H1 (cell line): Measurements from ENCODE around the genes PNMA8A, PTGIR and TMEM160.

DNA sequence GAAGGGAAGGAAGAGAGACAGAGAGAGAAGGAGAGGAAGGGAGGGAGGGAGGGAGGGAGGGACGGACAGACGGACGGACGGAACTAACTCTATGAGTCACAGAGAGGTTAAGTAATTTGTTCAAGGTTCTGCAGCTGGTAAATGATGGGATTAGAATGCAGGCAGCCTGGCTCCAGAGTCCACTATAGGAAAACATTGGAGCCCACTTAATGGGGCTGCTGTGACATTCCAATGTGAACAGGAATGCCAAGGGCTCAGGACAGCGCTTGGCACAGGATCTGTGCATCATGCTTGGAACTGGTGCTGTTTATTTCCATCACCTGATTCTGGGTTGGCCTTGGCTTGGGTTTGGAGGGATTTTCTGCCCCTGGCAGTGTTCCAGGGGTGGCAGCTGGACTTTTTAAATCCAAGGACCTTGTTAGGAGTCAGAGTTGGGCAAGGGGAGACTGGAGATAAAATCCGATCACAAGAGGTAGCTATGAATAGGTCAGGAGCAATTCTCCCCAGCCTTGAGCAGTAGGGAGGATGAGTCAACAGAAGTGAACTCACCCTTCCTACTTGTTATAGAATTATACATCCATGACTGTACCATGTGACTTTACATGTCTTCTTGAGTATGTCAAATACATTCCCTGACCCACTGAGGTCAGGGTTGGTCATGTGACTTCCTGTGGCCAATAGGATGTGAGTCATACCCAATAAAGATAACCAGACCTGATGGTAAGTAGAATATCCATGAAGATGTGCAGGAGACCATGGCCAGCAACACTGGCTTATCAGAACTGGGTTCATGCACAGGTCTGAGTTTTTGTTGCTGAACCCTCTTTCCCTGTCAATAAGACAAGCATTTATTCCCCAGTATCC is 7.8 kb upstream of the HIF3A start:
- RRBS = no CpG with 5 or more reads among the region's 6 CpGs
CAGE:
- cytosol, long polyA plus RNA = no peak
- long polyA plus RNA = no peak
- nucleus, long polyA plus RNA = no peak

DNA sequence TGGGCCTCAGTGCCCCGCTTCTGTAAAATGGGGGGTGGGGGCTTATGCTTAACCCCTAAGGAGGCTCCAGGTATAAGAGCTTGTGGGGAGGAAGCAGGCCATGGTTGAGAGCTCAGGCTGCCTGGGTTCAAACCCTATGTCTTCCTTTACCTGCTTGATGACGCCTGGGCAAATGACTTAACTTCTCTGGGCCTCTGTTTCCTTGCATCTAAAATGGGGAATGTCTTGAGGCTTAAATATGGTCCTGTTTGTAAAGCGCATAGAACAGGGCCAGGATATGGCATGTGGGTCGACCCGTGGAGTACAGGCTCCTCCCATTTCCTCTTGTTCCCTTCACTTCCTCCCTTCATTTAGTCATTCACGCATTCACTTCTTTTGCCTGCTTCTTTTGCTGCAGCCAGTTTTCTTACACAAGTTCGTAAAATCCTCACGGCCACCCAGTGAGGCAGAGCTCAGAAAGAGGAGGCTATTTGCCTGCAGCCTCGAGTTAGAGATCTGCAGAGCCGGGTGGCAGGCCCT is 4.2 kb downstream of the PPP5C start:
- RRBS = no CpG with 5 or more reads among the region's 10 CpGs
CAGE:
- cytosol, long polyA plus RNA = no peak
- long polyA plus RNA = no peak
- nucleus, long polyA plus RNA = no peak

GRCh38 chr19:46373282-46374485 is 26.8 kb downstream of the PPP5C start:
- RRBS = 44% methylated on average over 2 of the region's 23 CpGs
CAGE:
- cytosol, long polyA plus RNA = no peak
- long polyA plus RNA = no peak
- nucleus, long polyA plus RNA = no peak

GRCh38 chr19:46408047-46408700 is 5.2 kb downstream of the CCDC8 start:
- RRBS = no CpG with 5 or more reads among the region's 19 CpGs
CAGE:
- cytosol, long polyA plus RNA = no peak
- long polyA plus RNA = no peak
- nucleus, long polyA plus RNA = no peak

GRCh38 chr19:46470862-46471905 is at the start of gene PNMA8A:
TSS of gene PNMA8A (minus strand) at chr19:46471563.
- RRBS = 1% methylated on average over 21 of the region's 73 CpGs
CAGE:
- cytosol, long polyA plus RNA = no peak
- long polyA plus RNA = start-site peak on the minus strand at chr19:46471435-46471572, 41 and 15 reads in 2 replicates
- nucleus, long polyA plus RNA = no peak

DNA sequence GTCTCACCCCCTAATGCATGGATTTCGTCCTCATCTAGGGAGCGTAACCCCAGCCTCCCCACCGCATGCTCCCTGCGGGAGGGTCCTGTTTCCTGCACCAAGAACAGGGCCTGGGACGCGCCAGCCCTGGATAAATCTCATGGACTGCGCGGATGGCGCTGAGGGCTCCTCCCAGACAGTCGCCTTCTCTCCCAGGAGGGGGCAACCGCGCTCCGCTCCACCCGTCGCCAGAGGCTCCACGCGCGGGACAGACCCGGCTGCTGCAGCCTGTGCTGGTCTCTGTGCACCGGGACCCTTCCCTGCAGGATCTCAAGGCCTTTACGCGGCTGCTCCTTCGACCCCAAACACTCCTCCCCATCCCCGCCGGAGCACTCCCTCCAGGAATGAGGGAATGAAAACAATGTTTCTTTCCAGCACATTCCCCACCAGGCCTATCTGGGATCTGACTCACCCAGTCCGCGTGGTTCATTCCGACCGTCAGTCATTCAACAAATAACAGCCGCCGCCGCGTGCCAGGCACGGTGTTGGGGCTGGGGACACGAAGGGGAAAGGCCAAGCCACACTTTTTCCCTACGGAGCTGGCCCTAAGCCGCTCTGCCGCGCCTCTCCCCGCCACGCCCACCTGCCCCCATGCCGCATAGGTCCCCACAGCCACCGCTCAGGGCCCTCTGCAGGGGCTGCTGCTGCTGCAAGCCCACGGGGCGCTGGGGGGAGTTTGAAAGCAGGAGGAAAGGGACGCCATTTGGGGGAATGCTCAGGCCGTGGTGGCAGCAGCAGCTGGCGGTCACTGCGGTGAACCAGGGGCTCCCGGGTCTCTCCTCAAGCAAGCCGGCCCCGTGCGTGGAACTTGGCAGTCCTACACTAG is 6.0 kb downstream of the PNMA8B start:
- RRBS = 5% methylated on average over 5 of the region's 53 CpGs
CAGE:
- cytosol, long polyA plus RNA = no peak
- long polyA plus RNA = no peak
- nucleus, long polyA plus RNA = no peak

GRCh38 chr19:46520548-46521074 is 24.9 kb upstream of the PNMA8B start:
- RRBS = no CpG with 5 or more reads among the region's 8 CpGs
CAGE:
- cytosol, long polyA plus RNA = no peak
- long polyA plus RNA = no peak
- nucleus, long polyA plus RNA = no peak

DNA sequence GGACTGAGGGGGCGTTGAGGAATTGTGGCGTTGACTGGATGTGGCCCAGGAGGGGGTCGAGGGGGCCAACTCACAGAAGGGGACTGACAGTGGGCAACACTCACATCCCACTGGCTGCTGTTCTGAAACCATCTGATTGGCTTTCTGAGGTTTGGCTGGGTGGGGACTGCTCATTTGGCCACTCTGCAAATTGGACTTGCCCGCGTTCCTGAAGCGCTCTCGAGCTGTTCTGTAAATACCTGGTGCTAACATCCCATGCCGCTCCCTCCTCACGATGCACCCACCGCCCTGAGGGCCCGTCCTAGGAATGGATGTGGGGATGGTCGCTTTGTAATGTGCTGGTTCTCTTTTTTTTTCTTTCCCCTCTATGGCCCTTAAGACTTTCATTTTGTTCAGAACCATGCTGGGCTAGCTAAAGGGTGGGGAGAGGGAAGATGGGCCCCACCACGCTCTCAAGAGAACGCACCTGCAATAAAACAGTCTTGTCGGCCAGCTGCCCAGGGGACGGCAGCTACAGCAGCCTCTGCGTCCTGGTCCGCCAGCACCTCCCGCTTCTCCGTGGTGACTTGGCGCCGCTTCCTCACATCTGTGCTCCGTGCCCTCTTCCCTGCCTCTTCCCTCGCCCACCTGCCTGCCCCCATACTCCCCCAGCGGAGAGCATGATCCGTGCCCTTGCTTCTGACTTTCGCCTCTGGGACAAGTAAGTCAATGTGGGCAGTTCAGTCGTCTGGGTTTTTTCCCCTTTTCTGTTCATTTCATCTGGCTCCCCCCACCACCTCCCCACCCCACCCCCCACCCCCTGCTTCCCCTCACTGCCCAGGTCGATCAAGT is 8.8 kb downstream of the CALM3 start:
- RRBS = no CpG with 5 or more reads among the region's 29 CpGs
CAGE:
- cytosol, long polyA plus RNA = start-site peak on the minus strand centred at position 646 of the sequence, 91 bp wide, 6 reads
- long polyA plus RNA = no peak
- nucleus, long polyA plus RNA = no peak

DNA sequence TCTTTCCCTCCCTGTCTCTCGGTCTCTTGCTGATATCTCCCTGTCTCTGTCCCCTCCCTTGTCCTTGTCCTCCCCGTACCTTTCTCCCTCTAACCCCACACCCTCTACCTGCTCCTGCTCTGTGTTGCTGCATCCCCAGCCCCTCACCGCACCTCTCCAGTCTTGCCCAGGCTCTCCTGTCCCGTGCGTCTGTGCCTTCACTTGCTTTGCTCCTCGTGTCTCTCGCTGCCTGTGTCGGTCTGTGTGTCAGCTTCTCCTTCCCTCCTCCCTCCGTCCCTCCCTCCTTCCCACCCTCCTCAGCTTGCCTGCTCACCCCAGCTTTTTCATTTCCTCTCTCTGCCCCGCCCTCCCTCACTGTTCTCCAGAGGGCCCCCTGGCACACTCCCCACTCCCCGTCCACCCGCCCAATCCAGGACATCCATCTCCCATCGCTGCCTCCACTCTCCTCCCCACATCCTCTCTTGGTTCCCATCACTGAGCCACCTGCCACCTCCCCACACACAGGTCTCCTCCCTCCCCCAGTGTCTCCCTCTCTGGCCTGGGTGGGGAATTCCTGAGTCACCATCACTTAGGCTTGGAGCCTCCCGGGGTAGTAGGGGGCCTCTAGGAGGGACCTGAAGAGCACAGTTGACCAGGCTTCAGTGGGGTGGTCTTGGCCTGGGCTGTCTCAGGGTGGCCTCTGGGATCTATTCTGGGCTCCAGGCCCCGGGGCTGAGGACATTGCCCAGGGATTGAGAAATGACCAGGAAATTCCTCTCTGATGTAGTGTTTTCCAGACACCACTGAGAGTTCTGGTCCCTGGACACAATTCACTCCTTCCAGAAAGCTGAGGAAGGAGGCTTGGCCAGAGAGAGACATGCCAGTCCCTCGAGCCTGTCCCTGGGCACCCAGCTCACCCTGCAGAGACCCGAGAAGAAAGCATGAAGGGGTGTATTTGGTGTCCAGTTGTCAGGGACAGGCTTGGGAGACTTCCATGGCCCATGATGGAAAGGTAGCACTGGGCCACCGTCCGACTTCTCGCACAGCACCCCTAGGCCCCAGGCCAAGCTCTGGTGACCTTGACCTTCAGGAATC is at the start of gene PTGIR:
TSS of gene PTGIR (minus strand) at position 245 of the 1,074 bp plus-strand sequence.
- RRBS = no CpG with 5 or more reads among the region's 20 CpGs
CAGE:
- cytosol, long polyA plus RNA = no peak
- long polyA plus RNA = no peak
- nucleus, long polyA plus RNA = no peak

DNA sequence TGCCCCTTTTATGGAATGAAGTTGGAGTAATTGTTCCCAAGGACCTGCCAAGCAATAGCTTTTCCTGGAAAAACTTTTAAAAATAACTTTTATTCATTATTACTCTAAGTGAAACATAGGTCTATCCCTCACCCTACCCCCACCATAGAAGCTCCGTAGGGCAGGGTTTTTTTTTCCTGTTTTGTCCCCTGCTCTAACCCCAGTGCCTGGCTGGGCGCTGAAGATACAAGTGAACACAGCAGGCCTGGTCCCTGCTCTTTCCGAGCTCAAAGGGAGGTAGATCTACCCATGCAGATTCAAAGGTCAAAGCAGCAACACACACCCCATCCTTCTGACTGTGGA is 8.7 kb upstream of the GNG8 start:
- RRBS = no CpG with 5 or more reads among the region's 3 CpGs
CAGE:
- cytosol, long polyA plus RNA = no peak
- long polyA plus RNA = no peak
- nucleus, long polyA plus RNA = no peak

DNA sequence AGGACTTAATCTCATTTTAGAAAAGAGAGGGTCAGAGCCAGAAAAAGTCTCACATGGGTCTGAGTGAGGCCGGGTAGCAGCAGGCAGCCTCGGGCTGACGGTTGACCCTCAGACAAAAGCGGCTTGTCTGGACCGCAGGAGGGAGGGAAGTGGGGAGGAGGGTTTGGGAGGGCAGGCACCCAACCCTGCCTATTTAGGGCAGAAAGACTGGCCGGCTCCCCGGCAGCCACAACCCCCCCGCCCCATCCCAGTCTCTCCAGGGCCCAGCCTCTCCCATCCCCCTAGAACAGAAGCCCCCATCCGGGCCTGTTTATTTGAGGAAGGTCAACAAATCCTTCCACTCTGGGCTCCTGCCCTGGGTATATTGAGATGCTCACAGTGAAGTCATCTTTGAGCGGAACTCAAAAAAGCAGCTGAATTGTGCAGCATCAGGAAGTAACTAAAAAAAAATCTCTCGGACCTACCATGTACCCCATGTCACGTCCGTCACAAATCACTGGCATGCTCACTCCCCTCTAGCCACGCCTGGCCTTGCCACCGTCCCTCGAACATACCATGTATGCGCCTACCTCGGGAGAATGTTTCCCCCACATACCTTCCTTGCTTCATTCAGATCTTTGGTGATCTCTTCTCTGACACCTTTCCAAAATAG is 6.3 kb downstream of the DACT3 start:
- RRBS = 20% methylated on average over 3 of the region's 18 CpGs
CAGE:
- cytosol, long polyA plus RNA = no peak
- long polyA plus RNA = no peak
- nucleus, long polyA plus RNA = no peak

GRCh38 chr19:46717929-46719127 is 1.4 kb upstream of the PRKD2 start:
- RRBS = no CpG with 5 or more reads among the region's 28 CpGs
CAGE:
- cytosol, long polyA plus RNA = no peak
- long polyA plus RNA = no peak
- nucleus, long polyA plus RNA = no peak

- RRBS = no CpG with 5 or more reads among the region's 23 CpGs
CAGE:
- cytosol, long polyA plus RNA = no peak
- long polyA plus RNA = no peak
- nucleus, long polyA plus RNA = no peak
Measured at GRCh38 chr19:46739063-46739964, 6.5 kb upstream of the FKRP start.

- RRBS = no CpG with 5 or more reads among the region's 25 CpGs
CAGE:
- cytosol, long polyA plus RNA = no peak
- long polyA plus RNA = no peak
- nucleus, long polyA plus RNA = no peak
Measured at GRCh38 chr19:46845904-46846733, 4.5 kb downstream of the AP2S1 start.

DNA sequence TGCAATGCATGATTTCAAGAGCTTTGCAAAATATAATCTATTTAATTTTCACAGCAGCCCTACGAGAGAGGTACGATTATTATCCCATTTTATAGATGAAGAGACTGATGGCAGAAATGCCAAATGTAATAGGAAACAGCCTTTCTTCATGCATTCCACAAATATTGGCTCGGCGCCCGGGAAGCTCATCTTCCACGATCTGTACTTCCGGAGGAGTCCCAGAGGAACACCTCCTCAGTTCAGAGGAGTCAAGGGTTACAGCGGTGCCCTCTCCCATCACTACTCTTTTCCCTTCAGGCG is 1.2 kb upstream of the ARHGAP35 start:
- RRBS = no CpG with 5 or more reads among the region's 9 CpGs
CAGE:
- cytosol, long polyA plus RNA = no peak
- long polyA plus RNA = no peak
- nucleus, long polyA plus RNA = no peak

DNA sequence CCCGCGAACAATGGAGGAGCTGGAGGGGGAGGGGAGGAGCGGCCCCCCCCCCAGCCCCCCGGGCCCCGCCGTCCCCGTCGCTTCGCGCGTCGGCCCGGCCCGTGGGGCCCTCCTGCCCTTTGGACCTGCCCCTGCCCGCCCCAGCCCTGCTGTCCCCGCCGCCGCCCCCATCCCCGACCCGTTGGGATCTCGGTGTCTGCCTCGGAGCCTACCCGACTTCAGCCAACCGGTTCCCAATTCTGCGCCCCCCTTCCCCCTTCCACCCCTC is 439 bp downstream of the ARHGAP35 start:
- RRBS = 2% methylated on average over 13 of the region's 25 CpGs
CAGE:
- cytosol, long polyA plus RNA = no peak
- long polyA plus RNA = no peak
- nucleus, long polyA plus RNA = no peak

- RRBS = no CpG with 5 or more reads among the region's 4 CpGs
CAGE:
- cytosol, long polyA plus RNA = no peak
- long polyA plus RNA = no peak
- nucleus, long polyA plus RNA = no peak
Measured at GRCh38 chr19:46872984-46873375, 12.2 kb downstream of the ARHGAP35 start.

- RRBS = no CpG with 5 or more reads among the region's 4 CpGs
CAGE:
- cytosol, long polyA plus RNA = no peak
- long polyA plus RNA = no peak
- nucleus, long polyA plus RNA = no peak
Measured at GRCh38 chr19:46890127-46891154, 29.6 kb downstream of the ARHGAP35 start.

DNA sequence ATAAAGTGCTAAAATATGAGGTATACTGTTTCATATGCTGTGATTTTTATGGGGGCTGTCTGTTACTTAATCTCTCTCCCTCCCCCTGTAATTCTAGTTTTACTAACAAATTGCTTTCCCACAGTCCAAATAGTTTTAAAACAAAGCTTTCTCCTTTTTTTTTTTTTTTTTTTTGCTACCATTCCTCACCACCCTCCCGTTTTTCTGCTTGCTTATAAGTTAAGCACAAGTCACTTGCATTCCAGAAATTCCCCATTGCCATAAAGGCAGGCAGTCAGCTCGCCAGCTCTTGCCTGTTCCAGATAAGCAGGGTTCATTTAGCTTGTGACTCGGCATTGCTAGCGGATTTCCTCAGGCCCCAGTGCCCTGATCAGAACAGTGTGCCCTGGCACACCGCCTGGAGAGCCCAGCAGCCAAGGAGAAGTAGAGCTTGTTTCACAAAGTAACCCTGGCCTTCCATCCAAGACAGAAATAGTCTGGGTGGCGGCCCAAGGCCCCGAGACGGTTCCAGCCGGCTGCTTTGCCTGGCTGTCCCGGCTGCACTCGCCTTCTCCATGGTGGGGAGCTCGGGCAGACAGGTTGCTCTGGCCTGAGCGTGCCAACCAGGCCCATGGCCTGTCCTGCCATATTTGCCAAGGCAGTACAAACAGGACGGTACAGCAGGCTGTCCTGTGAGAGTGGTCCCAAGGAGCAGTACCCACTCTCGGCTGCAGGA is 43.4 kb upstream of the NPAS1 start:
- RRBS = no CpG with 5 or more reads among the region's 15 CpGs
CAGE:
- cytosol, long polyA plus RNA = no peak
- long polyA plus RNA = no peak
- nucleus, long polyA plus RNA = no peak

DNA sequence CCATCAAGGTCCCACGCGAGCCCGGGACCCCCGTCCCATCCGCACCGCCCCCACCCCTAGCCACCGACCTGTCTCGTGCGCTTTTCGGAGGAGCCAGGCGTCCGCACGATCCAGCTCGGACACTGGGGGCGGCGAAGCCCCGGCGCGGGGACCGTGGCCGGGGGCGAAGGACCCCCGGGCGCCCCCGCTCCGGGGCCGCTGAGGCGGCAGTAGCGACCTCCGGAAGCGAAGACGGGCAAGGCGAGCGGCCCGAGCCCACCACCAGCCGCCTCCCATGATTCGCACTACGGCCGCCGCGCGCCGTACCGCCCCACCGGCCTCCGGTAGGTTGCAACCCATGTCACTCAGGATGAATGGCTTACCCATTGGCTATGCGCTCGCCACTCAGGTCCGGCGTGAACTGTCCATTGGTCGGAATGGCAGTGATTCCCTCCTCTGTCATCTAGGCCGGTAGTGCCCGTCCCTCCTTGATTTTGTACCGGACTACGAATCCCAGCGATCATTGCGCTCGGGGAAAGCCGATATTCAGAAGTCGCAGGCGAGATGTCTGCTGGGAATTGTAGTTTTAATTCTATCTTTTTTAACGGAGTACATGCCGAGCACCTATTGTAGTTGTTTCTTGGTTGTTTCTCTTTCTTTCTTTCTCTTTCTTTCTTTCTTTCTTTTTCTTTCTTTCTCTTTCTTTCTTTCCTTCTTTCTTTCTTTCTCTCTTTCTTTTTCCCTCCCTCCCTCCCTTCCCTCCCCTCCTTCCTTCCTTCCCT is at the start of gene TMEM160:
TSS of gene TMEM160 (minus strand) at position 286 of the 761 bp plus-strand sequence.
- RRBS = 1% methylated on average over 27 of the region's 63 CpGs
CAGE:
- cytosol, long polyA plus RNA = start-site peak on the minus strand centred at position 256 of the sequence, 73 bp wide, 4,191 reads
- long polyA plus RNA = start-site peak on the minus strand centred at position 249 of the sequence, 79 bp wide, 3,758 and 2,289 reads in 2 replicates
- nucleus, long polyA plus RNA = start-site peak on the minus strand centred at position 250 of the sequence, 78 bp wide, 2,861 reads